HGPS cell (cell line): ENCODE data around the gene TRMT10A.

DNA sequence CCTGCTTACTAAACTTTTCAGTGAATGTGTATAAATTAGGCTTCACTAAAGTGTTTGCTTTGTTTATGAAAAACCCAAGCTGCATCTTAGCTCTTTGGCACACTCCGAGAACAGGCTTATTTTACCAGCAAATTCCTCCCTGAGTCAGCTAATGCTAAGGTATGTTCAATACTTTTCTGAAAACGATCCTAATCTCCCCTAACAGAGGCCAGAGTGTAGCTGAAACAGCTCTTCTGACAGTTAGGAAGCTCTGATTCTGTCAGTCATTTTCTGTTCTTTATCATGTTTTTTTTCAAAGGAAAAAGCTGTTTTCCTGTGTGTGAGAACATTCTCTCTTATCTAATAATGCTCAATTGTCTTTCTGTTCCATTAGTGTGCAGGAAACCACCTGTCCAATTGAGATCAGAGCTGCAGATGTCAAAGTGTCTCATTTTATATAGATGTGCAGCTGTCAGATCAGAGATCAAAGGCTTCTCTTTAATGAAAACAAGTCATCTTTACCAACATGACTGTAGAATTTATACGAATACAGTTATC, 30.4 kb upstream of the TSPAN5 start:
- RRBS: no CpG with 5 or more reads among the region's 3 CpGs

- RRBS: no CpG with 5 or more reads among the region's 3 CpGs
Measured at GRCh38 chr4:98932474-98933100, 3.7 kb upstream of the EIF4E start.

GRCh38 chr4:99043252-99043828, 45.2 kb downstream of the ADH5 start:
- RRBS: no CpG with 5 or more reads among the region's 2 CpGs

- RRBS: no CpG with 5 or more reads among the region's 4 CpGs
Measured at GRCh38 chr4:99062164-99062706, 26.4 kb downstream of the ADH5 start.

DNA sequence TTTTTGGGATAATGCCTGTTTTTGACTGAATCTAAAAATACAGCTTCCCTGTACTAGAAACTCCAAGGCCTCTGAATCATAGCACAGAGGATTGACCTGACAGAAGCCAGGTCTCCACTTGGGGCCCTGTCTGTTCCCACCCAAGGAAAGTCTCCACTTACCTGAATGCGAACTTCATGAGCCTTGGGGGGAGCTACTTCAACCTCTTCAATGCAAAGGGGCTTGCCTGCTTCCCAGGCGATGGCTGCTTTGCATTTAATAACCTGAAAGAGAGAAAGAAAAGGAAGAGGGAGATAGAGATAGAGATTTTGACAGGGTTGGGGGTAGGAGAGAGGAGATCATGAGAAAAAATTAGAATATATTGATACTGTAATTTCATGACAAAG, 1.6 kb downstream of the ADH4 start:
- RRBS: no CpG with 5 or more reads among the region's 2 CpGs

- RRBS: no CpG with 5 or more reads among the region's 3 CpGs
Measured at GRCh38 chr4:99342819-99343182, 9.7 kb downstream of the ADH1C start.

DNA sequence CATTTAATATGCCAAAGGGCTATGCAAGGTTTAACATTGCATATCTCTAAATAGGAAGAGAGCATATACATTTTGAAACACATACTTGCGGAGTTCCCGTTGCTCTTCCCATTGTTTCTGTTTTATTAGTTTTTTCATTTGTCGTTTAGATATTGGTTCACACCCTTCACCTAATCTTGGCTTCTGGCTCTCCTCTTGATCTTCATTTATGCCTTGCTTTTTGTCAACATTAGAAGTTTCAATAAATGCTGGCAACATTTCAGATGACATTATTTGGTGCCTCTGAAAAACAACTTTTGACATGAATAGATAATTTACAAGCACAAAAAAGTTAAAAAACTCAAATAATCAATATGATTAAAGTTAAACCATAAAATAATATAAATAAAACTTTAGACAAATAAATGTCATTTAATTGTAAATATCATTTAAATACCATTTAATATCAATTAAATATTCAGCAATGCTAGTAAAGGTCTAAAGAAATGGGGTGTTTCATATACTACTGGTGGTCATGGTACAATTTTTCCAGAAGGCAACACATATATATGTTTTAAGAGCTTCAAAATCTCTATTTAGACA, 4.7 kb downstream of the TRMT10A start:
- RRBS: no CpG with 5 or more reads among the region's 3 CpGs

DNA sequence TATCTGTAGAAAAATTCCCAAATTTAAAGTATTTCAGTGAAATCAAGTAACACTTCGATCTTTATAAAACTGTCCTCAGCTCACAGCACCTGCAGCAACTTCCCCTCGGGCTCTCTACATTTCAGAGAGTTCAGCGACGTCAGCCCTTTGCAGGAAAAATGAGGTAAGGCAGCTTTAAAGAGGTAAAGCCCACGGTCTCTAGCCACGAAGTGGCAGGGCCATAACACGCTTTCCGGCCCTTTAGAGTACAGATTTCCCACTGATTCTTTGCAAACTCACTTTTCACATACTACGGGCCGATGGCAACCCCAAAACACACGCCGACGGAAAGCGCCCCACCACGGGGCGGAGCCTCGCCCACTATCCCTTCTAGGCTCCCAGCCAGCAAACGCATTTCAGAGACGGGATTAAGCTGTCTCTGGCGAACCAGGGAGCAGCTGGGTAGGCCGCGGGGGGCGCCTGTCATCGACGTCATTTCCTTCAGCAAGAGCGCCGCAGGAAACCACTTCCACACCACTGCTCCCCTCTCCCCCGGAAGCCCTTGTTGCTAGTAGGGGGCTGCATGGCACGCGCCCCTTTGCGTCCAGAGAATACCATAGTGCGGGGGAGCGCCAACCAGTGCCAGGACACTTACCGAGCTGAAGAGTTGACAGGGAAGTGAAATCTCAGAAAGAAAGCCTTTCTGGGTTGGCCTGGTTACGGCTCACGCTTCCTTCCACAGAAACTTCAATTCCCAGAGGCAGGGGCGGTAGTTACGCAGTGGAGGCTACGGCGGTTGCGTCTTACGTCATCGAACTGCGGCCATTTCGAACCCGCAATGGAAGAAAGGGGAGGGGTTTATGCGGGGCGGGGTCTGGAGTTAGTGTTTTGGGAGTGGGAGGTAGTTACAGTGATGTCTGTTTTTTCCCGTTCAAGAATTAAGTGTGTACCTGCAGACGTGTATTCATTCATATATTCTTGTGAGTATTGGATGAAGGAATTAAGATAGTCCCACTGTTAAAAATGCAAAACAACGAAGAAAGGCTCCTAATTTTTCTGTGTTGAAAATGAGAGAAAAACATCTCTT, at the start of gene TRMT10A:
TRMT10A (minus strand) TSS at position 761 of the 1,066 bp plus-strand sequence.
- RRBS: no CpG with 5 or more reads among the region's 51 CpGs

GRCh38 chr4:99648263-99648779, 9.3 kb downstream of the C4orf54 start:
- RRBS: no CpG with 5 or more reads among the region's 1 CpG

- RRBS: no CpG with 5 or more reads among the region's 23 CpGs
Measured at GRCh38 chr4:99948721-99949430, 1.2 kb downstream of the H2AZ1 start.

GRCh38 chr4:99950410-99951102, 481 bp upstream of the H2AZ1 start:
- RRBS: under 1% methylated on average over 14 of the region's 51 CpGs

DNA sequence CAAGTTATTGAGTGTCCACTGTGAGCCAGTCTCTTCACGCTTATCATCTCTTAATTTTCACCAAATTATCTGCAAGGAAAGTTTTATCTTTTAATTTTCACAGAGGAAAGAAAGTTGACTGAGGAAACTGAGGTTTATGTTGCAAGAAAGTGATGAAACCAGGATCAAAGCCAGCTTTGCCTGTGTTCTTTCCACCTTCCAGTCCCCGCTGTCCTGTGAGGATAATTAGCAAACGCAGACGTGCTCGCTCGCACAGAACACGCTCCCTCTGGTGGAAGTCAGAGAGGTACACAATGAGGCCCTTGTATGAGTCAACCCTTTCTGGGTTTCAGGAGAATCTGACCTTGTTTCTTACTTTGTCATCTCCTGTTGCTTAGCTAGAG, 94.3 kb downstream of the DDIT4L start:
- RRBS: no CpG with 5 or more reads among the region's 7 CpGs

GRCh38 chr4:101025247-101026072, 321.9 kb downstream of the PPP3CA start:
- RRBS: no CpG with 5 or more reads among the region's 11 CpGs

DNA sequence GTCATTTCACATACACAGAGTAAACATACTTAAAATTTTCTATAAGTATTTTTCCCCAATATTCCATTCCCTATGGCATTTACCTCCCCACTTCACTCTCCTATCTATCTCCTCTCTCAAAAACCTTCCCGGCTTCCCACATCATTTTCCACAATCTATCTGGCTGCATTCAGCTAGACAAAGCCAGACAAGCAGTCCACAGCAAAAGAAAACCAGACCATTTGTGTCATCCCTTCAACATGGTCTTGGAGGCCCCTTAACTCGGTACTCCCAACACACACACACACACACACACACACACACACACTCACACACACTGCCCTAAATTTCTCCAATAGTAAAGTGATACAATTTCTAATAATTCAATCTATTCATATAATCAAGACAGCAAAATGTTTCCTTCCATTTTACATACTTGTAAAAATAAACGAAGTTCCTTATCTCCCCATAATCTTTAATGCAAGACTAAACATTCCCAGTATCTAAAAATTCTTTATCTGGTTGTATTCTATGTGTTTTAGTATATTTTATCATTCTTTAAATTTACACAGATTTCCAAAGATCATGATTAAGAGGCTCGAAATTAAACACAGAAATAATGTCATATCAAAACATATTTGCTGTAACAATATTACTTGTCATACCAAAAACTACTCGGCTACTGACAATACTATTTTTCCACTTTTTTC, 30.2 kb downstream of the PPP3CA start:
- RRBS: no CpG with 5 or more reads among the region's 5 CpGs

DNA sequence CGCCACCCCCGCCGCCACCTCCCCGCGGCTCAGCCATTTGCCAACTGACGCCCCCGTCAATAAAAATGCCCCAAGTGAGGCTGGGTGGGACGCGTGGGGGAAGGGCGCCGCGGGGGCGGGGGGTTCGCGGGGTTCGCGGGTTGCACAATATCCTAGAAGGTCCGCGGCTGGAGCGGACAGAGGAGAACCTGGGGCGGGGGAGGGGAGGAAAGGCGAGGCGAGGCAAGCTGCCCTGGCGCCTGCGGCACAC, 945 bp downstream of the PPP3CA start:
- RRBS: no CpG with 5 or more reads among the region's 25 CpGs

GRCh38 chr4:102344120-102344904, 970 bp downstream of the SLC39A8 start:
- RRBS: 4% methylated on average over 4 of the region's 64 CpGs

DNA sequence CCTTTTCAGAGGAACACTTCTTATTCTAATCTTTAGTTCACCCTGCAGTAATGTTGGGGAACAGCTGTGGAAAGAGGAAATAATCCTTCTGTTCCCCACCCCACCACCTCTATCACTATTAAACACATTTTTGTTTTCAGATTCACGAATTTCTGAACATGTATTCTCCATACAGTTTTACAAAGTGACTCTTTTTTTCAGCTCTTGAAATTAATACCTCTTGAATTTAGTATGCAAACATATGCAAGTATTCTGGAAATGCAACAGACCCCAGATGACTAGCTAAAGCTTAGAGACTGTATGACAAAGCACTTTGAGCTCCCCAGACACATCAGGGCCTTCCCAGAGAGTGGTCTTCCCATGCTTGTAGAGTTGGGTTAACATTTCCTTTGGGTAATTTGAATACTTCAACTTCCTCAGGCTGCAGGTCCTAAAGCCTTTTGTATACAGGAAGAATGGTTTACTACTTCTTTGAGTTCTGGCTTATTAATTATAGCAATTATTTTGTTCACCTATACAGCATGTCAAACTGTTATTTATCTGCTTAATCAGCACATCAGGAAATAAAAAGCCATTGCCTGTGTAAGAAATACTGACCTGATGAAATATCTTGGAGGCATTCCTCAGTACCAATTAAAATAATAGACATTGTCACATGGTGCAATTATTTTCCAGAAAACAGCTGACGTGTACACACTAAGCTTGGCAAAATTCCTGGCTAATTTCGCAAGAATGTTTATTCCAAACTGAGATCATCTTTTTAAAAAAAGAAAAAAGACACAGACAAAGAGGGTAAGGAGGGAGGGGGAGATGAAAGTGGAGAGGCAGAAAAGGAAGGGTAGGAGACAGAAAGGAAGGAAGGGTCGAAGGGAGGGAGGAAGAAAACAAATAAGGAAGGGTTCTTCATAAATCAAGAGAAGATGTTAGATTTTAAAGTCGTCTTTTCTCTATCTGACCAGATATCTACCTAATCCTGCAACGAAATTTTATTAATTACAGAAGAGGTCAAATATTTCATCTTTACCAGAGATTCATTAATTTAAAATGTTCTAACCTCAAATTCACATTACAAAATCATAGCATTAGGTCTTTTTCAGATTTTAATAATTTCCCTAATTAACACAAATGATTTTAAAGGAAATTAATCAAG, 62.0 kb upstream of the NFKB1 start:
- RRBS: no CpG with 5 or more reads among the region's 6 CpGs

GRCh38 chr4:102630494-102630861, 129.3 kb downstream of the NFKB1 start:
- RRBS: no CpG with 5 or more reads among the region's 3 CpGs

- RRBS: no CpG with 5 or more reads among the region's 1 CpG
Measured at GRCh38 chr4:102781573-102781956, 20.8 kb upstream of the MANBA start.

GRCh38 chr4:102867603-102867917, 1.2 kb upstream of the CISD2 start:
- RRBS: no CpG with 5 or more reads among the region's 7 CpGs